Neural cell (in vitro differentiated cells): ENCODE results near the gene RIC3.

GRCh38 chr11:6597947-6599149 is 5.1 kb downstream of the RRP8 start:
- RAMPAGE, long total RNA: no peak

GRCh38 chr11:6606579-6607950 is 3.5 kb downstream of the ILK start:
- RAMPAGE, long total RNA: no peak

GRCh38 chr11:6932340-6932721 is 6.1 kb downstream of the ZNF215 start:
- RAMPAGE, long total RNA: no peak

- RAMPAGE, long total RNA: no peak
Observed at GRCh38 chr11:7578329-7578834, 64.6 kb downstream of the PPFIBP2 start.

- RAMPAGE, long total RNA: no peak
Observed at GRCh38 chr11:7592598-7593281, 78.9 kb downstream of the PPFIBP2 start.

GRCh38 chr11:7665695-7666043 is 7.6 kb downstream of the CYB5R2 start:
- RAMPAGE, long total RNA: no peak

DNA sequence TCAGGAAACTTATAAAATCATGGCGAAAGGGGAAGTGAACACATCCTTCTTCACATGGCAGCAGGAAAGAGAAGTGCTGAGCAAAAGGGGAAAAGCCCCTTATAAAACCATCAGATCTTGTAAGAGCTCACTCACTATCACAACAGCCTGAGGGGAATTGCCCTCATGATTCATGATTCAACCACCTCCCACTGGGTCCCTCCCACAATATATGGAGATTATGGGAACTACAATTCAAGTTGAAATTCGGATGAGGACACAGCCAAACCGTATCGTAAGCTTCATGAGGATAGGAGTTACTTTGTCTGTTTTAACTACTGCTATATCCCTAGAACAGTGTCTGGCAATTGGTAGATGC is 3.9 kb upstream of the CYB5R2 start:
- RAMPAGE, long total RNA: no peak

GRCh38 chr11:7905407-7906727 is 25.2 kb downstream of the OR10A6 start:
- RAMPAGE, long total RNA: no peak

GRCh38 chr11:8032868-8033640 is 45.9 kb downstream of the EIF3F start:
- RAMPAGE, long total RNA: no peak

DNA sequence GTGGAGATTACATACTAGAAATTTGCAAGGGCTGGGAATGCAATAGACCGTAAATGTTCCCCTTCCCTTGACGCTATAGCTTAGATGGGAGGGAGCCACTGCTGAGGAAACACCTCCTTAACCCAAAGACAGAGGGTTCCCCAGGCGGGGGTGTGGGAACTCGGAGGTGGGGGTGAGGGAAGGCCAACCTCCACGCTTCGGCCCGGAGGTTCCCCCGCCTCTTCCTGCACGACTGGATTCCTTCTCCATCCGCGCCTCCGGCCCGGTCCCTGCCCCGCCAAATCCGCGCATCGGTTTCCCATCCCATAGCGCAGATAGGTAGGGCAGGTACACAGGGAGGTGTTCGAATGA is 417 bp upstream of the TUB start:
- RAMPAGE, long total RNA: no peak

DNA sequence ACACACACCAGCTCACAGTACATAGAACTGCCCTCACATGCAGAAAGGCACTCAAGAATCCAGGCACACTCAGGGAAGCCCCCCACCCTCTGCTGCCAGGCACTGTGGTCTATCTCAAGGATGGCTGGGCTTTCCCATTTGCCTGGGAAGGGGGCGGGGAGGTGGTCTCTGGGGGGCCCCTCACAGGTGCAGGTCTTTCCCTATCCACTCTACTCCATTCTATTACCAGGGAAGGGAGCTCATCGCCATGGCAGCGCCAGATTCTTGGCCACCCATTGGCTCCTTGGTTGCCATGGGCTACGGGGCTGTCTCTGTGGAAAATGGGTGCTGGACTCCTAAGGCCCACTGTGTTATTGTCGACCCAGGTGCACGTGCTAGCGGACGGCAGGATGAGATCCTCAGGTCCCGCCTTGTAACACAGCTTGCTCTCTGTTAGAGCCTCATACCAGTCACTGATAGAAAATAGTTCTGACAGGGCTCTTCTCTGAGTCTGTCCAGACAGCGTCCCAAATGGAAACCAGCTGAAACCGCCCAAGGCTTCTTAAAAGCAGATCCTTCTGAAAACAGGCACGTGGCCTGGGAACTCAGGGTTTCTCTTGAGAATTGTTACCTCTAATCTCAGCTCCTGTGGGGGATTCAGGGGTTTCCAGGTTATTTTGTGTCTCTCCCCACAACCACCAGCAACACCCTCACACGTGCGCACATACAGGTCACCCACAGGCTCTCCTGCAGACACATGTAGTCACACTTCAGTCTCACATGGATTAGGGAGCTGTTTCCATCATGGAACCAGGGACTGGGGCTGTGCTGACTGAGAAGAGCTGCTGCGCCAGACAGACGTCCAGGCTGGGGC is 1.4 kb downstream of the TUB start:
- RAMPAGE, long total RNA: no peak

GRCh38 chr11:8092657-8093082 is 11.7 kb downstream of the TUB start:
- RAMPAGE, long total RNA: no peak

GRCh38 chr11:8104285-8104921 is 23.4 kb downstream of the TUB start:
- RAMPAGE, long total RNA: no peak

GRCh38 chr11:8168127-8169458 is at the start of gene RIC3:
Gene RIC3 (minus strand): TSS chr11:8169025.
- RAMPAGE, long total RNA: start-site peak on the minus strand at chr11:8168992-8169048, 836 and 366 reads in 2 replicates

DNA sequence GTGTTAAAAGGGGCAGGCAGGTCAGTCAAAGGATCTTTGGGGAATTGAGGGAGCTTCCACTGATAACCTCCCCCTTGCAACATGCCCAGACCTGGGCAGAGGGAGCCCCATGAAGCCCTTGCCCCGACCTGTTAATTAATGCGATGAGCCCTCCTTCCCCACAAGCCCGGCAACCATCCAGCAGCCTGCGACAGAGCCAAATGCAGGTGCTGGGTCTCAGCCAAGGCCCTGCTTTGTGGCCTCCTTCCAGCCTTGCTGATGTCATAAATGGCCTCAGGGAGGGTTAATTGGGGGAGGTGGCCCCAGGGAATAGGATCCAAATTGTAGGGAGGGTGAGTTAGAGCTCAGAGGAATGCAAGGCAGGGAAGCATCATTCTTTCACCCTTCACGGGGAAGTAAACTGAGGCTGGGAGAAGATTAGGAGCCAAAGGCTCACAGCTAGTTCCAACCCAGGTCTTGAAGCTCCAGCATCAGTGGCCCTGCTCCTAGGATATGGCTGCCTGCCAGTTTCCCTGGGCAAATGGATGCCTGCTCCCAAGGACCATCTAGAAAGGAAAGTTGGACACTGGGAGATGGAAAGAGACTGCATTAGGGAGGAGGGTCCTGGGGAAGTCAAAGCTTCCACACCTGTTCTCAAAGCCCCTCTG is 34.3 kb downstream of the LMO1 start:
- RAMPAGE, long total RNA: no peak

DNA sequence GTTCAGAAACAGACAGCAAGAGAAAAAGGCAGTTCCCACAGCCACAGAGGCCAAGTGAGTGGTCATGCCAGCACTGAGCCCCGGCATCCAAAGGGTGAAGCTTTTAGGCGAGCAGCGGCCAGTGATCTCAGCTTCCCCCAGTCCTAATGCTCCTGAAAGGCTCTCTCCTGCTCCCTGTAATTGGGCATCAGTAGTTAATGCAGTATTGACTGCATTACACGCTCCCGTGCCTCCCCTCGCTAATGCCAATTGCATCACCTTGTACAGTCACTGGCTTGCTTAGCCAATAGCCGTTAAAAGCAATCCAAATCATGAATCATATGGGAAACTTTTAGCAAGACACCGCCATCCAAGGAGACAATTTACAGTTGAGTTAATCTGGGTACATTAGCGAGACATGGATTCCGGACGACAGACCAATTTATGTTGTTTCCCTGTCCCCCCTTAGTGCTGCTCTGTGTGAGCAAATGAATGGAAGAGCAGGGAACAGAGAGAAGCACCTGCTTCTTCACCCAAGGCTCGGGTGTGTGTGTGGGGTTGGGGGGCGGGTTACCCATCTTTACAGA is 4.8 kb downstream of the LMO1 start:
- RAMPAGE, long total RNA: no peak

DNA sequence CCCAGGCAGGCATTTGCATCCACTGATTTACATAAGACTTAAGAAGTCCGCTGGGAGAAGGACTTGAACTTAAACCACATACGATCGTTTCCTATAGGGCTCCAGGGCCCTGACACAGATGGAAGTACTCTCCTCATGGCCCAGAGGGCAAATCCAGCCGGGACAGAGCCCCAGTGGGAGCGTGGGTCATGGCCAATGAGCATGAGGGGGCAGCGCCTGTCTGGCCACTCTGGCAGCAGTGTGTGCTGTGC is 79.2 kb upstream of the LMO1 start:
- RAMPAGE, long total RNA: no peak

DNA sequence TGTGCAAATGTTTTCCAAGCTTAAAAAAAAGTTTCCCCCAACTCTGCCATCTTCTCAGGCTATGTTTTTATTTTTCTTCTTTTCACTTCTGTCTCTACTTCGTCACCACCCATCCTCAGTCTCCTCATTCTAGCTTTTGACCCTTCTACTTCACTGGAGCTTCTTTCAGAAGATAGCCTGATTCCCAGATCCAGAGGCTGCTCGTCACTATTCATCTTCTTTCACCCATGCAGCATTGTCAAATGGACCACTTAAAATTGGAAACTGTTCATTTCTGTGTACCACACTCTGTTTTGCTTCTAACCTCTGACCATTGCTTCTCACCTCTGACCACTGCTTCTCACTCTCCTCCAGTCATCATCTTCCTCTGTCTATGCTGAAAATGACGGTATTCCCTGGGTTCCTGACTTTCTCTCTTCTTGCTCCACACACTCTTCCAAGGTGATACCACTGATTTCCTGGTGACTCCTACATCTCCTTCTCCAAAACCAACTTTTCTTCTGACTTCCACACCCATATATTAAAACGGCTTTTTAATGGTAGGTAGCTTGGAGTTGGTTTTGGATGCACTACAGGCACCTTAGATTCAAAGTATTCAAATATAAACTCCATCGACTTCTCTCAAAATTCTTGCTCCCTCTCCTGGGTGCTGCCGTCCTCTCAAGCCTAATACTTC is 37.7 kb downstream of the TRIM66 start:
- RAMPAGE, long total RNA: no peak

DNA sequence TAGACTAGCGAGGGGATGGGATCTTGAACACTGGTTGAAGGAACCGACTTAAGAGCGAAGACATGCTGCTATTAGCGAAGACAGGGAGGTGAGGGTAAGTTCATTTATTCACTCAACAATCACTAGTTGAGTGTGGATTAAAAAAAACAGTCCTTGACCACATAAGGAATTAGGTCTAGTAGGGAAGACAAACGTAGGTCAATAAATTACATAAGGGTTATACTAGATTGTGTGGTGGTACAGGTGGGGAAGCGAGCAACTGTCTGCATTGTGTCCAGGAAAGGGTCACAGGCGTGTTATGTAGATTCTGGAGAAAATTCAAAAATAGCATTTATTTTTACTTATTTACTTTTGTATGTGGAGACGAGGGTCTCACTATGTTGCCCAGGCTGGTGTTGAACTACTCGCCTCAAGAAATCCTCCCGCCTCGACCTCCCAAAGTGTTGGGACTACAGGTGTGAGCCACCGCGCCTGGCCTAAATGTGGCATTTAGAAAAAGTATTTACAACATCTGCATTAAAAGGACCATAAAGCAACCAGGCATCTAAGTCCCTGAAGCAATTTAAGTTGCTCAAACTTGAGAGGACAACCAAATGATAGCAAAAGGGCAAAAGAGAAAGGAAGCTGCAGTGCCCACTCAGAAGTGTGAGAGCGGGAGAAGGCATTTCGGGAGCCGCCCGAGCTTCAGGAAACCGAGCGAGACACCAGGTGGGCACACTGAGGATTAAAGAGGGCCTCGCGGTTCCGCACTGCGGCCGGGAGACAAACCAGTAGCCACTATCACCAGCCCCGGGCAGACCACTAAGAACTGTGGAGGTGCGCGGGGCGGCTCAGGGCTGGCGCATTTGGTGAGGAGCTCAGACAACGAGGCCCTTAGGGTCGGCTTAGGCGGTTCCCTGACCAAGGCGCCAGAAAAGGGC is 620 bp downstream of the TRIM66 start:
- RAMPAGE, long total RNA: no peak

- RAMPAGE, long total RNA: no peak
Observed at GRCh38 chr11:8717338-8718652, 35.2 kb downstream of the RPL27A start.